ENCODE measurements around a stretch of chr14.

DNA sequence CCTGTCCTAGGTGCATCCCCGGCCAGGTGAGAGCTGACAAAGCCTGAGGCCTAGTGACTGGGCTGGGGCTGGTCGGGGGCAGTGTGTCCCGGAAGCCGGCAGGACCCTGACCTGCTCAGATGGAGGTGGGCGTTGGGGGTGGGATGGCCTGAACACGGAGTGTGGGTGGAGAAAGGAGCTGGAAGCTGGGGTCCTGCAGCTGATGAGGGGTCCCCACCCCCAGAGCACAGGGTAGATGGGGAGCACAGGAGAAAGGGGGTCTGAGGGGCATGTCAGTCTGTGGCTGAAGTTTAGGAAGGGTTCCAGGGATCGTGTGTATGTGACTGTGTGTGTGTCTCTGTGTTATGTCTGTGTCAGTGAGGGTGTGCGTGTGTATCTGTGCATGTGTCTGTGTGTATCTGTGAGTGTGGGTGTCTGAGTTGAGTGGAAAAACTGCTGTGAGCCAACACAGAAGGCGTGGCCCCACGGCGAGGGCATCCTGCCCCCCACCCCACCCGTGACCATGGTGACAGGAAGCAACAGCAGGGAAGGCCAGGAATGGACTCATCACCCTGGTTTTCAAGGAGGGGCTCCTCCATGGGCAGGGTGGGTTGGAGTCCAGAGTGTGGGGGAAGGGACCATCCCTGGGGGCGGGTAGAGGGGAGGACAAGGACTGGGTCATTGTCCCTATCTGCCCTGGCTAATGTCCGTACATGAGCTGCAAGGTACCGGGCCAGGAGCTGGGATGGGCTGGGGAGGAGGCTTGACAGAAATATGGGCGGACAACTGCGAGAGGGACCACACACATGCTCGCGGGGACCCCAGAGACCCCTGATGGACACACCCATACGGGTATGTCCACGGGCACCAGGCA lies 2.2 kb upstream of the CRIP1 start:
- RRBS = 55% methylated on average over 3 of the region's 21 CpGs

- RRBS = 94% methylated on average over 18 of the region's 67 CpGs
Observed at GRCh38 chr14:105487395-105488253, 938 bp downstream of the CRIP1 start.

GRCh38 chr14:105568262-105569163 lies 42.1 kb downstream of the TMEM121 start:
- RRBS = no CpG with 5 or more reads among the region's 21 CpGs

DNA sequence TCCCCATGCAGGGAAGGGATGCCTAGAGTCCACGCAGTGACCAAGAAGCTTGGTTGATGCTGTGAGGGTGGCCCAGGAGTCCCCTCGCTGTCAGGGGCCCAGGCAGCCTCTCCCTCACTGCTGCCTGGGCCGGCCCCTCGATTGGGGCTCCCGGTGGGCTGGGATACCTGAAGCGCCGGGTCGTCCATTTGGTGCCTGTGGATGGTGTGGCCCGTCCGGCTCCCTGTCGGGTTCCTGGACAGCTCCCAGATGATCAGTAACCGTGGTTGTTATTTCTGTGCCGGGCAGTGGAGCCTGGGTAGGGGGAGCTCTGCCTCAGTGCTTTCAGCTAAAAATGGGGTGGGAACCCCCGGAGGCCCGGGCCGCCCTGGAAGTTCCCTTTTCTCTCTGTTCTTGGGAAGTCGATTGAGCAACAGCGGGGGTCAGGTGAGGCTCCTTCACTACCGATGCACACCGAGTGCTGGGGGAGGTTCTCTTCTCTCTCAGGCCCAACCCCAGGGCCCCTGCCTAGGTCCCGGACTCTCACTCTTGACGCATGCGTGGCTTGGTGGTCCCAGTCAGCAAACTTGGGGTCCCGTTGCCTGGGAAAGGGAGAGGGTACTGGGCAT lies 78.6 kb downstream of the TMEM121 start:
- RRBS = 42% methylated on average over 3 of the region's 24 CpGs

DNA sequence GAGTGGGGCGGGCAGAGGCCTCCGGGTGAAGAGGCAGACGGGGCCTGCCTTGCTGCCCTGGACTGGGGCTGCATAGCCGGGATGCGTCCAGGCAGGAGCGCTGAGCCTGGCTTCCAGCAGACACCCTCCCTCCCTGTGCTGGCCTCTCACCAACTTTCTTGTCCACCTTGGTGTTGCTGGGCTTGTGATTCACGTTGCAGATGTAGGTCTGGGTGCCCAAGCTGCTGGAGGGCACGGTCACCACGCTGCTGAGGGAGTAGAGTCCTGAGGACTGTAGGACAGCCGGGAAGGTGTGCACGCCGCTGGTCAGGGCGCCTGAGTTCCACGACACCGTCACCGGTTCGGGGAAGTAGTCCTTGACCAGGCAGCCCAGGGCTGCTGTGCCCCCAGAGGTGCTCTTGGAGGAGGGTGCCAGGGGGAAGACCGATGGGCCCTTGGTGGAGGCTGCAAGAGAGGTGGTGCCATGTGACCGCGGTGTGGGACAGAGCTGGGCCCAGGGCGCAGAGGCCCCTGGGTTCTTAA lies 216.3 kb downstream of the TMEM121 start:
- RRBS = no CpG with 5 or more reads among the region's 21 CpGs

GRCh38 chr14:105854833-105855321 lies 328.5 kb downstream of the TMEM121 start:
- RRBS = 52% methylated on average over 5 of the region's 15 CpGs

- RRBS = no CpG with 5 or more reads among the region's 11 CpGs
Observed at GRCh38 chr14:105899150-105899759, 372.9 kb downstream of the TMEM121 start.

GRCh38 chr14:106578920-106579549 lies 1052.7 kb downstream of the TMEM121 start:
- RRBS = 7% methylated on average over 1 of the region's 10 CpGs

DNA sequence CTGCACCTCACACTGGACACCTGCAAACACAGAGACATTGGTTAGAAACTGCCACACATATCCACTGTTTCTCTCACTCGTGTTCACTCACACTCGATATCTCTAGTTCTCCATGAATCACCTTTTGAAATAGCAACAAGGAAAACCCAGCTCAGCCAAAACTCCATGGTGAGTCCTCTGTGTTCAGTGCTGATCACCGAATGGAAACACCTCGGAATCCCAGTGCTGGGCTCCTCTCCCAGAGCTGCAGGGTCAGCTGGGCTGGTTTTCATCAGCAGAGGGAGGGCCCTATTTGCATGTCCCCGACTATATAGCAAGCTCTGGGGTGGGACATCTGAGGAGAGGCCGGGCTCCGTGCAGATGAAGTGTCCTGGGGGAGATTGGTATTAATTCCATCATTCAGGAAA lies 1066.6 kb downstream of the TMEM121 start:
- RRBS = no CpG with 5 or more reads among the region's 7 CpGs

DNA sequence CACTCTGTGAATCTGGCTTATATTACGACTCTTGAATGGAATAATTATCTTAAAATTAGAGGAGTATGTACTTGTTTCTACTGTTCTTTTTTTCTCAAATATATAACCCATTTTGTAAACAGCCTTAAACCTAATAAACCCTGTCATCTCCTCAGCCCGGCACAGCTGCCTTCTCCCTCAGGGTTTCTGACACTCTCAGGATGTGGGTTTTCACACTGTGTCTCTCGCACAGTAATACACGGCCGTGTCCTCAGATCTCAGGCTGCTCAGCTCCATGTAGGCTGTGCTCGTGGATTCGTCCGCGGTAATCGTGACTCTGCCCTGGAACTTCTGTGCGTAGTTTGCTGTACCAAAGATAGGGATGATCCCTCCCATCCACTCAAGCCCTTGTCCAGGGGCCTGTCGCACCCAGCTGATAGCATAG lies 1235.5 kb downstream of the TMEM121 start:
- RRBS = no CpG with 5 or more reads among the region's 12 CpGs

GRCh38 chr14:106790783-106791463 lies 1264.5 kb downstream of the TMEM121 start:
- RRBS = no CpG with 5 or more reads among the region's 9 CpGs

DNA sequence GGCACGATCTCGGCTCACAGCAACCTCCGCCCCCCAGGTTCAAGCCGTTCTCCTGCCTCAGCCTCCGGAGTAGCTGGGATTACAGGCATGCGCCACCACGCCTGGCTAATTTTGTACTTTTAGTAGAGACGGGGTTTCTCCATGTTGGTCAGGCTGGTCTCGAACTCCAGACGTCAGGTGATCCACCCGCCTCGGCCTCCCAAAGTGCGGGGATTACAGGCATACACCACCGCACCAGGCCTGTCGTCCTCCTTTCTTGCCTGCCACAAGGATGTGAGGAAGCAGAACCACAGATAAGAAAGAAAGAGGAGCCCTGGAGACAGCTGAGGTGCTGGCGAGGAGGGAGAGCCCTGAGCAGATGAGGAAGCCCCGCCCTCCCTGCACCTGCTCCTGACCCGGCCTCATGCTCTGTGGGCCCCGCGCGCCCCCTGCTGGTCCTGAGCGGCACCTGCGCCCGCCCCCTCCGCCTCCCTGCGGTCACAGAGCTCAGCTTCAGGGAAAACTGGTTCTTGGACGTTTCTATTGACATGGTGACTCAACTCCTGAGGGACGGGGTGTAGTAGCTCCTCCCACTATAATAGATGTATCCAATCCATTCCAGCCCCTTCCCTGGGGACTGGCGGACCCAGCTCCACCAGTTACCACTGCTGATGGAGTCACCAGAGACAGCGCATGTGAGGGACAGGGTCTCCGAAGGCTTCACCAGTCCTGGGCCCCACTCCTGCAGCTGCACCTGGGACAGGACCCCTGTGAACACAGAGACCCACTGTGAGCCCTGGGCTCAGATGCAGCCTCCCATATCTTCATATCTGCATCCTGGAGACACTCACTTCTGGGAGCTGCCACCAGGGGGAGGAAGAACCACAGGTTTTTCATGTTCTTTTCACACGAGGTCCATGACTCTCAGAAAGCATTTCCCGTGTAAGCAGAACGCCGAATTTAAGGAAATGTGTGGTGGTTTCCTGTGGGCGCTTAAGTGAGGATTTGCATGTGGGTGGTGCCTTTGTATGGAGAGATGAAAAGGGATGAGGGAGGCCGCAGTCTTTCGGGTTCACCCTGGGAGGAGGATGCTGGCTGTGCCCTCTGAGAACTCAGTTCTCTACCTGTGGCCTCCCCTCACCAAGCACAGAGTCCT lies 1346.3 kb downstream of the TMEM121 start:
- RRBS = no CpG with 5 or more reads among the region's 38 CpGs